Testis (tissue), 5 donors: ENCODE measurements around a stretch of chr19.

GRCh38 chr19:58474055-58474530 lies 2.1 kb upstream of the ZNF446 start:
- PRO-cap, 3 experiments, result no peak in any of the 3 experiments
- RAMPAGE, long total RNA, 2 experiments, result no peak in any of the 2 experiments
- RRBS, result no CpG with 5 or more reads among the region's 6 CpGs

DNA sequence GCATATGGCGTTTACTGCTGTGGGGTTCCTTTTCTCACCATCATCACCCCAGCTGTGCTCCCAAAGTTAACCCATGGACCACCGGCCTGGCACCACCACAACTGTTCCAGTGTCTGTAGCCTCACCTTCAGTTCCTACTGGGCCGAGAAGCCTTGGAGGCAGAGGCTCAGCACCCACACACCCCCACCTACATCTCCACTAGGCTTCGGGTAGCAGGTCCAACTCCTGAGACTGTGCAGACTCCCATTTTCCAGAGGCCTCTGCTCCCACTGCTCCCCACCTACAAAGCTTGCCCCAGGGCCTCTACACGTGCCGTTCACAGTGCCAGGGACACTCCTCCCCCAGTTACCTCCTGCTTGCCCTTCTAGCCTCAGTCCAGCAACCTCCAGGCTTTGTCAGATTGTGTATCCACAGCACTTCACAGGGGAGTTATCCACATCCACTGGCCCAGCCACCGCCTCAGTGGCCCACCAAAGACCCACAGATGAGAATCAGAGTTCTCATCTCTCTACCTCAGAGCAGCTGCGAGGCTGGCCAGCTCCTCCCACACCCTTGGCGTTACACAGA lies 14.1 kb downstream of the SLC27A5 start:
- PRO-cap, 3 experiments, result no peak in any of the 3 experiments
- RAMPAGE, long total RNA, 2 experiments, result no peak in any of the 2 experiments
- RRBS, result no CpG with 5 or more reads among the region's 9 CpGs

DNA sequence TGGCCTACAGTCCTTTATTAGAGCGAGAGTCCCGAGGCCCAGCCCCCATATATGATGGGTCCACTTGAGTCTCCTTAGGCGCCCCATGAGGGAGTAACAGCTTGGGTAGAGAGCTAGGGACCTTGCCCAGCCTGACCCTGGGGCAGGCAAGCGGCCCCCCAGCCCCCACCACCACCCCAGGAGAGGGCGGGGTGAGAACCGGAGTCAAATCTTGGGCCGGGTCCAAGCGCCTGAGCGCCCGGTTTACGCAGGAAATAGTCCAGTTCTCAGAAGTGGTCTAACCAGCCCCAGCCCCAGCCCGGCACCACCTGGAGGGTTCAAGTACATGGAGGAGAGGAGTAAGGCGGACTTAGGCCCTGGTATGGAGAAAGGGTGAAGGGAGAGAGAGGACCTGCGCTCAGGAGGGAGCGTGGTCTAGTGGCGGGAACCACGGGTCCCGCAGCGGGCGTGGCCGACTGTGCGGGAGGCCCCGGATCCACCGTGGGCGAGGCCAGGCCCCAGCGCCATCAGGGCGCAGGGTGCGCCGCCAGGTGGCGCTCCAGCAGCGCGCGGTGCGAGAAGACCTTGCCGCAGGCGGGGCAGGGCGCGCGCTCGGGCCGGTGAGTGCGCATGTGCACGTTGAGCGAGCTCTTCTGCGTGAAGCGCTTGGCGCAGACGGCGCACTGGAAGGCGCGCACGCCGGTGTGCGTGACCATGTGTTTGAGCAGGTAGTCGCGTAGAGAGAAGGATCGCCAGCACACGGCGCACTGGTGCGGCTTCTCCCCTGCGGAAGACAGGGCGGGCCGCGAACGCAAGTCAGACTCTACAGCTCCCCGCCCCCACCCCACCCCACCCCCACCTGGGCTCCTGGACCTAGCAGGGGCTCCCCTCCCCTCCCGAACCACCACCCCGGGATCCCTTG lies 2.0 kb upstream of the SLC27A5 start:
- PRO-cap, 3 experiments, result peak in 3 of 3 experiments; most common plus-strand start position 653 of the sequence (in 3); most common minus-strand start position 508 of the sequence (in 1)
- RAMPAGE, long total RNA, 2 experiments, result start-site peak on the plus strand in 2 of 2 experiments, centred at positions 597 to 654 of the sequence, 8 to 11 reads per replicate
- RRBS, result 9% methylated on average over 14 of the region's 68 CpGs

DNA sequence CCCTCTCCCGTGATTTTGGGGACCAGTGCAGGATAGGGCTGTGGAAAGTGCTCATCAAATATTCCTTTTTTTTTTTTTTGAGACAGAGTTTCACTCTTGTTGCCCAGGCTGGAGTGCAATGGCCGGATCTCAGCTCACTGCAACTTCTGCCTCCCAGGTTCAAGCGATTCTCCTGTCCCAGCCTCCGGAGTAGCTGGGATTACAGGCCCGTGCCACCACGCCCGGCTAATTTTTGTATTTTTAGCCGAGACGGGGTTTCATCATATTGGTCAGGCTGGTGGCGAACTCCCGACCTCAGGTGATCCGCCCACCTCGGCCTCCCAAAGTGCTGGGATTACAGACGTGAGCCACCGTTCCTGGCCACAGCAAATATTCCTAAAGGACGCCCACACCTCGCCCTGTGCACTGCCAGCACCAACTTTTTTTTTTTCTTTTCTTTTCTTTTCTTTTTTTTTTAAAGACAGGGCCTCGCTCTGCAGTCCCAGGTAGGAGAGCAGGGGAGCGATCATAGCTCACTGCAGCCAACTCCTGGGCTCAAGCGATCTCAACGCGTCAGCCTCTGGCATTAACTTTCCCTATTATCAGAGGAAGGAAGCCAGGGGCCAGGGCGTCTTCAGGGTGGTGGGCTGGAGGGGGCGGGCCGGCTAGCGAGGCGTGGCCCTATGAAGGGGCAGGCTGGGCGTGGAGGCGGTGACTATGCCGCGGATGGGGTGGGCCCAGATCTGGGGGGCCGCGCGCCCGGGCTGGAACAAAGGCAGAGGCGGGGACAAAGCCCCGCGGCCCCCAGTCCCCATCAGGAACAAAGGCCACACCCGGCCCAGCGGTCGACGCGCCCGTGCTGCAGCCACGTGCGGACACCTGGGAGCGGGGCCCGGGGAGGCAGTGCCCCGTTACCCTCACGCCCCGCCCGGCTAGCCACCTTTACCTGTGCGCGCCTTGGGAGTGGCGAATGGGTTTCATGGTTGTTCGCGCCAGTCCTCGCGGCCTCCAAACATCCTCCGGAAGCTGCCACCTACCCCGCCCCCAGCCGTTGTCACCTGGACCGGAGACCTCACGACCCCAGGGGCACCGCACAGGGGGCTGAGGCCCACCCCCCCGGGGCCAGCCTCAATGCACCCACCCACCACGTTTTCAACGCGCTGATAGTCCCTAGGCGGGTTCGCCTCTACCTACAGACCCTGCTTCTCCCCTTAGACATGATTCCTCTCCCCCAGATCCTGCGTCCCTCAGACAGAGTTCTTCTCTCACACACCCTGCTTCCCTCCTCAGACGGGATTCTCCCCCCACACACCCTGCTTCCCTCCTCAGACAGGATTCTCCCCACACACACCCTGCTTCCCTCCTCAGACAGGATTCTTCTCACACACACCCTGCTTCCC lies 5.6 kb upstream of the TRIM28 start:
- PRO-cap, 3 experiments, result peak in 3 of 3 experiments; most common plus-strand start position 751 of the sequence (in 3); most common minus-strand start position 580 of the sequence (in 1)
- RAMPAGE, long total RNA, 2 experiments, result no peak in any of the 2 experiments
- RRBS, result 1% methylated on average over 35 of the region's 73 CpGs

DNA sequence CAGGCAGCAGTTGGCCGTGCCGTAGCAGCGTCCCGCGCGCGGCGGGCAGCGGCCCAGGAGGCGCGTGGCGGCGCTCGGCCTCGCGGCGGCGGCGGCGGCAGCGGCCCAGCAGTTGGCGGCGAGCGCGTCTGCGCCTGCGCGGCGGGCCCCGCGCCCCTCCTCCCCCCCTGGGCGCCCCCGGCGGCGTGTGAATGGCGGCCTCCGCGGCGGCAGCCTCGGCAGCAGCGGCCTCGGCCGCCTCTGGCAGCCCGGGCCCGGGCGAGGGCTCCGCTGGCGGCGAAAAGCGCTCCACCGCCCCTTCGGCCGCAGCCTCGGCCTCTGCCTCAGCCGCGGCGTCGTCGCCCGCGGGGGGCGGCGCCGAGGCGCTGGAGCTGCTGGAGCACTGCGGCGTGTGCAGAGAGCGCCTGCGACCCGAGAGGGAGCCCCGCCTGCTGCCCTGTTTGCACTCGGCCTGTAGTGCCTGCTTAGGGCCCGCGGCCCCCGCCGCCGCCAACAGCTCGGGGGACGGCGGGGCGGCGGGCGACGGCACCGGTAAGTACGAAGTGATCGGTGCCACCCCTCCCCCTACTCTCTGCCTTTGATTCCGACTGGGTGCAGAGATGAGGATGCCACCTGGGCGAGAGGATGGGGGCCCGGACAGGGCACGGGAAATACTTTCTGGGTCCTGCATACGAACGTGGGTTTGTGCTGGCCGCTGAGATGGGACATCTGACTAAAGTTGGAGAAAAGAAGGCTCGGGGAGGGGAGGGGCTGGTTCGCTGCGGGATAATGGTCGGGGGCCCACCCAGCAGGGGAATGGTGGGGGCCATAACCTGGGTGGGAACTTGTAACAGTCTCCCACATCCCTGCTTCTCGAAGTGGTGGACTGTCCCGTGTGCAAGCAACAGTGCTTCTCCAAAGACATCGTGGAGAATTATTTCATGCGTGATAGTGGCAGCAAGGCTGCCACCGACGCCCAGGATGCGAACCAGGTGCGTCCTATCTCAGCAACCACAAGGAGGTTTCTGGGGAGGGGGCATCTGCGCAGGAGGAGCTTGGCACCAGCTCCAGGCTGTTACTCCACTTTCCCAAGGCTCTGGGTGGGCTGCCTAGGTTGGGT lies 1.1 kb downstream of the TRIM28 start:
- PRO-cap, 3 experiments, result peak in 3 of 3 experiments; most common plus-strand start position 186 of the sequence (in 2); most common minus-strand start position 130 of the sequence (in 3)
- RAMPAGE, long total RNA, 2 experiments, result no peak in any of the 2 experiments
- RRBS, result 1% methylated on average over 17 of the region's 107 CpGs

DNA sequence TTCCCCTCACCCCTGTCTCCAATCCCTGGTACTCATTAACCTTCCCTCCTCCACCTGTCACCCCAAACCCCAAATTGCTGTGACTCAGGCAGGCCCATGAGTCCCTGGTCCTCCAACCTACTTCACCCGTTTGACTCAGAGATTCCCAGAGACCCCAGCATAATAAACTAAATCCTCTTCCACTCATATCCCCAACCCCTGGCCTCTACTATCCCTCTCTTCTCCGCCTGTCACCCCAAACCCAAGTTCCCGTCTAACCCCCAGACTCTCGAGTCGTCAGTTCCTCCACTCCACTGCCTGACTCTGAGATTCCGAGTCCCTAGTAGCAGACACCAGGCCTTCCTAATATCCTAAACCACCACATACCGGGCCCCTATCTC lies 711 bp downstream of the UBE2M start:
- PRO-cap, 3 experiments, result no peak in any of the 3 experiments
- RAMPAGE, long total RNA, 2 experiments, result no peak in any of the 2 experiments
- RRBS, result no CpG with 5 or more reads among the region's 7 CpGs

- PRO-cap, 3 experiments, result peak in 3 of 3 experiments; most common minus-strand start chr19:58559571 (in 3)
- RAMPAGE, long total RNA, 2 experiments, result no peak in any of the 2 experiments
- RRBS, result no CpG with 5 or more reads among the region's 12 CpGs
Observed at GRCh38 chr19:58559455-58559644, 939 bp upstream of the UBE2M start.

- PRO-cap, 3 experiments, result no peak in any of the 3 experiments
- RAMPAGE, long total RNA, 2 experiments, result no peak in any of the 2 experiments
- RRBS, result 2% methylated on average over 5 of the region's 10 CpGs
Observed at GRCh38 chr19:58573869-58574291, 745 bp upstream of the MZF1 start.